Pulmonary artery (tissue), 1 donor: ENCODE measurements around the gene CELA3A.

DNA sequence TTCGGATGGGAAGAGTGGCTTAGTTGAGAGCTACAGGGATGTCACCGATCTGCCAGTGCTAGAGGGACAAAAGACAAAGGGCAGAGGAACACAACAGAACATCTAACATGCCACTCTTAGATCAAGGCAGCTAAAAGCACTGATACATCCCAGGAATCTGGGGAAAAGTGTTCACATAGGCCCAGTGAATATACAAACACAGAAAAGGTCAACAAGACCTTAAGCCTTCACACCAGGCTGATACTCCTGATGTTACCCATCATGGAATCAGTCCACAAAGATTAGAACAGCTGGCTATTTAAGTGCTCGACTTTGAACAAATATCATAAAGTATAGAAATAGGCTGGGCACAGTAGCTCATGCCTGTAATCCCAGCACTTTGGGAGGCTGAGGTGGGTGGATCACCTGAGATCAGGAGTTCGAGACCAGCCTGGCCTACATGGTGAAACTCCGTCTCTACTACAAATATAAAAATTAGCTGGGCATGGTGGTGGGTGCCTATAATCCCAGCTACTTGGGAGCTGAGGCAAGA, 163.1 kb downstream of the EIF4G3 start:
- PRO-cap, result no peak

DNA sequence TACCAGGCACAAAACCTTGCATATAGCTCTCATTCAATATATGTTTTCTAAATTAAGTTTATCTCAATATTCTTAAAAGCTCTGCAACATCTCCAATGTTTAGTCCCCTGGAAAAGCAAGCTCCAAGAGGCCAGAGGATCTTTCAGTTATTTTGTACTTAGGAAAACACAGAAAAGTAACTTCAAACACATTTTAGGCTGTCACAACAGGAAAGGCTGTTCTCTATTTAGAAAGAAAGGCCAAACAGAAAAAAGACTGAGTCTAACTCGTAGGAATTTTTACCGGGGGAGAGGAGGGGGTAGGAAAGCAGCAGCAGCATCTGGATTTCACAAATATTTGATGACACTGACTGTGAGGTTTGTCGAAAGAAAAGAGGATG, 107.2 kb downstream of the EIF4G3 start:
- PRO-cap, result no peak

- PRO-cap, result no peak
These were observed 39.5 kb downstream of the EIF4G3 start for GRCh38 chr1:21137204-21137690.

DNA sequence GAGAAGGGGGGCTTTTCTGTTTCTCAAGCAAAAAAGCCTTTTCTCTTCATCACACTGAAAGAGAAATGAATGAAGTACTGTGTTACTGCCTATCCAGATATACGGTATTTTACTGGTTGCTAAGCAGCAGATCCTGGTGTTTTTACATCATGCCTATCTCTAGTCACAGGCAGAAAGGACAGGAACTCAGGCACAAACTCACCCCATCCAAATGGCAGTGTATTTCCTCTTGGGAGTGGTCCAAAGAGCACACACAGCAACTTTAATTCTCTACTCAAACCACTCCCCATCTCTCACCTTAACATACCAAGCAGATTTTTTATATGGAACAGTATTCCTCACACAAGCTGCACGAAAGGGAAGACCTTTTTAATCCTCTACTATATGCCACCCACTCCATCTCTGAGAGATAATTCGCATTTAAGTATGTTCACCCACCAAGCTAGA, 27.3 kb downstream of the EIF4G3 start:
- PRO-cap, result no peak

GRCh38 chr1:21220636-21221188, 44.0 kb upstream of the EIF4G3 start:
- PRO-cap, result unidirectional peak, plus-strand start at chr1:21220854

DNA sequence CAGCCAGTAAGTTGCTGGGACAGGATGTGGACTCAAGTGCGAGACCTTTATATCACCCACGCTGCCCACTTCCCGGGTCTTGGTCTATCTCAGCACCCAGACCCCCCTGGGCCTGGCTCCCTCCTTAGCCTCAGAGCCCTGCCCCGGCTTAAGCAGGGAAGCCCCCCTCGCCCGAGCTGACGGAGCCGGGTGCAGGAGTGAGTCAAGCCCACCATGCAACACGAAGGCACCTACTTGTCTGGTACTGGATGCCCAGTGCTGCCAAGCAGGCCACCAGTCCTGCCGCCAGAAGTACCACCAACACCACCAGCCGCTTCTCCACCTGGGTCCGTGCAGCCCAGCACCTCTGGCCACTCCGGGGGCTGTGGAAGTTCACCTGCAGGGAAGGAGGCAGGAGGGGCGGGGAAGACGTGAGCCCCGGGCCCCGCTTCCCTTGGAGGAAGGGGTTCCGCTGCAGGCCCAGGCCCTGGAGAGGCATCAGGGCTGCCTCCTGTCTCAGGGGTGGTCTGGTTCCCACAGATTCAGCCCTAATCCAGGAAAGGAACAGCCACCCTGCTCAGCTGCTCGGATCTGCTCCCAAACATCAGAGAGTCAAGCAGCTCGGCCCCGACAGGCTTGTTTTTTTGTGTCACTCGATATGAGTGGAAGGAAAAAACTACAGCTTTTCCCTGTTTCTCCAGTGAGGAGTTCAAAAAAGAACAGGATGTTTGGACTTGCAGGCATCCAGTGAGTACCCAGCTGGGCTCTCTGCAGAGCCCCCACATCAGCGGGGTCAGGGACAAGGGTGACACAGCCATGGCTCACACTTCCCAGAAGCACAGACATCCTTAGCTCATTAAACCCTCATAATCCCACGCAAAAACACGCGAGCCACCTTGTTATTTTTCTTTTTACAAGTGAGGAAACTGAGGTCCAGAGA, 11.0 kb downstream of the ECE1 start:
- PRO-cap, result no peak

DNA sequence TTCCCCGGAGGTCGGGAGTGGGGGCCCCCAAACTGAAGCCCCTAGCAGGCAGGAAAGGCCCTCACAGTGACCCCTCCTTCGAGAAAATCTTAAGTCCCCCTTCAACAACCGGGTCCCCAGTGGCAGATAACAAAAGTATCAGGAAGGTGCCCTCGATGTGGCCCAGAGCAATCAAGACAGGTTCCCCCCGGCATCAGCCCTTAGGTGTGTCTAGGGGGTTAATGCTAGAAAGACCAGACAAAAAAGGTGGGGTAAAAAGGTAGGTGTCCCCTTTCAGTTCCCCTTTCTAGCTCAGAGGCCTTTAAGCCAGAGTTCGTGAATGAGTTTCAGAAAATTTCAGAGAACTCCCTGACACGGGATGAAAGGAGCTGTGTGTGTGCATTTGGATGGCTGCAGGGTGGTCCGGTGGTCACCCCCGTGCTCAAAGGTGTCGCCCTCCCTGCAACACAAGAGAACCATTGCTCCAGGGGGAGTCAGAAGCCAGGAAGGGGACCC, 379 bp upstream of the ECE1 start:
- PRO-cap, result no peak

GRCh38 chr1:21292657-21292983, 2.4 kb upstream of the ECE1 start:
- PRO-cap, result no peak

GRCh38 chr1:21322675-21323026, 32.4 kb upstream of the ECE1 start:
- PRO-cap, result no peak

DNA sequence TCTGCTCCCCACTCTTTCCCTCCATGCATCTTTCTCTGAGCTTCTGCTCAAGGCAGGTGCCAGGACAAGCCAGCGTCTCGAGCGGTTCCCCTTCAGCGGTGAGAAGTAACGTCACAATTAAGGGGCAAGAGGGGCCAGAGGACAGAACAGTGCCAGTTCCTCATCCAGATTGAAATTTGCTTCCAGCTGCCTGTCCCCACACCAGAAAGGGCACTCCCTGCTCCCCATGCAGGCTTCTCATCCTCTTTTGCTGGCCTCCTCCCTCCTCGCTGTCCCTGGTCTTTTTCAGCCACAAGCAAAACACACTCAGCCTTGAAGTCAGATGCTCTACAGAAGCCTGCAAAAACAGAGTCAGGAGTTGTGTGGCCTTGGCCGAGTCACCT, 35.0 kb upstream of the ECE1 start:
- PRO-cap, result no peak

DNA sequence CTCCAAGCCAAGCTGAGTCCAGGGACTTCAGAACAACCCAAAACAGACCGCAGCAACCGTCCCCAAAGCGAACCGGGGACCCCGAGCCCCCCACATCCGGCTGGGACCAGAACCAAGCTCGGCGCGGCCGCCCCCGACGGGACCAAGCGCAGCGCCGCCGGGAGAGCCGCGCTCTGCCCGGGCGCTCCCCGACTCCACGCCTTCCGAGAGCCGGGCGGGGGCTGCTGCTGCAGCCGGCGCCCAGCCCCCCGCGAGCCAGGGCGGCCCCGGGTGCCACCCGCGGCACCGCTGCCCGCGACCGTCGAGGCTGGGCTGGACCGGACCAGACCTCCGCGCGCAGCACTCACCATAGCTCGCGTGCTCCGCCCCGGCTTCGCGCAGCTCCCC, 54.8 kb upstream of the ECE1 start:
- PRO-cap, result unidirectional peak, minus-strand start at position 195 of the sequence

GRCh38 chr1:21676229-21676714, 7.1 kb upstream of the RAP1GAP start:
- PRO-cap, result no peak

DNA sequence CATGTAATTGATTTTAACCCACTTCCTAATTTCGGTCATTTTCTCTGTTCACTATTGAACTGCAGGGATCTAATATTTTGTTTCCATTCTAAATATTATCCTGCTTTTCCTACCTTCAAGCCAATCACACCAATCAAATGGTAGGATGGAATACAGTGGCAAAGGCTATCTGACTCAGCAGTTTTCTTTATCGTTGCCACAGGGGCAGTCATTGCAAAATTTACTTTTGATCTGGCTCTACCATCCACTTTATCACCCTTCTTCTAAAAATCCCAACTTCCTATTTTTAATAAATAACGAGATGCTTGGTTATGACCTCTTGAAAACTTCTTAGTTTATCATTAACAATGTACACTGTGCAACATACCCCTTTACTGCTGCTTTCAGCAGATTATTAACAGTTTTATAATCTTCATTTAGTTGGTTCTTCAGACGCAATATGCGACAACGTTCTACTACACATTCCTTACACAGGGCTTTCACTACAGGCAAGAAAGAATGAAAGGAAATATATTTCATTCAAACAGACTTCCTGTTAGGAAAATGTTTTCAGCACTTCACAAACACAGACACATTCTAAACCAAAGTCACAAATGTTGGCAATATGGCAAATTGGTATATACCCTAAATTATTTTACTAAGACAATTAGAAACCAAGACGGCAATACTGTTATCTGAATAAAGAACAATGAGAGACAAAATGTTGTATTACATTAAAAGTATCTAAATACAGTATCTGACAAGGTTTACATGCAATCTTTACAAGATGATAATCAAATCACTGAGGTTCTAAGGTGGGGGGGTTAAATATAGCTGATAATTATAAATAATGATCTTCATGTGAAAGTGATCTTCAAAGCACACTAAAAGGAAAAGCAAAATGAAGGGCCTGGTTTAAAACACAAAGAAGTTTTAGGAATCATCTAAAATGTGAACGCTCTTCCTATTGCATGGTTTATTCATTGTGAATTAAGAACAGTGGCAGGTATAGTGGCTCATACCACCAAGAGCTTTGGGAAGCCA, 52.4 kb upstream of the RAP1GAP start:
- PRO-cap, result no peak

- PRO-cap, result no peak
These were observed 46.7 kb downstream of the USP48 start for GRCh38 chr1:21736265-21736637.

DNA sequence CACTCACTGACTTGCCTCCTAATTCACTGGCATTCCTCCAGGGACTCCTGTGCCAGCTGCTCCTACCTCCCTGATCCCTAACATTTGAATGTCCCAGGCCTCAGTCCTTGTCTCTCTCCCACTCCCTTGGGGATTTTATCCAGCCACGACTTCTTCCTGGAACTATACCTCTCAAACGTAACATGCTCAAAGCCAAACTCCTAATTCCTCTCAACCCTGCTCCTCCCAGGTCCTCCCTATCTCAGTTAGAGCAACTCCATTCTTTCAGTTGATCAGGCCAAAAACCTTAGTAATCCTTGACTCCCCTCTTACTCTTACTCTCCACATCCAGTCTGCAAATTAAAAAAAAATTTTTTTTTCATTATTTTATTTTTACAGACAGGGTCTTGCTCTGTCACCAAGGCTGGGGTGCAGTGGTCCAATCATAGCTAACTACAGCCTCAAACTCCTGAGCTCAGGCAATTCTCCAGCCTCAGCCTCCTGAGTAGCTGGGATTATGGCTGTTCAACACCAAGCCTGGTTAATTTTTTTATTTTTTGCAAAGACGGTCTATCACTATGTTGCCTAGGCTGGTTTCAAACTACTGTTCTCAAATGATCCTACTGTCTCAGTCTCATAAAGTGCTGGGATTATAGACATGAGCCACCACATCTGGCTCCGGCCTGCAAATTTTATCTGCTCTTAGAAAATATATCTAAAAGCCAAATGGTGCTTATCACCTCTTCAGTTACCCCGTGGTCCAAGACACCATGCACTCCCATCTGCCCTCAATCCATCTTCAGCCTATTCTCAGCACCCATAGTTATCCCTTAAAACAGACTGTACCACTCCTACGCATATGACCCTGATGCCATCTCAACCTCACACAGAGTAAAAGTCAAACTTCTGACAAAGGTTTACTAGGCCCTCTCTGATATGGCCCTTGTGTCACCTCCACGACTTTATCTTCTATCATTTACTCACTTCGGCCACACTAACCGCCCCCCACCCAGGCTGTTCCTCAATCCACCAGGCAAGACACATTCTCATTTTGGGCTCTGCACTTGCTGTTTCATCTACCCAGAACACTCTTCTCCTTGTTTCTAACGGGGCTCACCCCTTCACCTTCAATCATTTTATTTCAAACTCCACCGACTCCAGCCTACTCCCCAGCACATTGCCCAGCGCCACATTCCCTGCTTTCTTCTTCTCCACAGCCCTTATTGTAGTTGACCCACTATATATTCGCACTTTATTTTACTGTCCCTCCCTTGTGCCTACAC, 33.3 kb downstream of the USP48 start:
- PRO-cap, result no peak

DNA sequence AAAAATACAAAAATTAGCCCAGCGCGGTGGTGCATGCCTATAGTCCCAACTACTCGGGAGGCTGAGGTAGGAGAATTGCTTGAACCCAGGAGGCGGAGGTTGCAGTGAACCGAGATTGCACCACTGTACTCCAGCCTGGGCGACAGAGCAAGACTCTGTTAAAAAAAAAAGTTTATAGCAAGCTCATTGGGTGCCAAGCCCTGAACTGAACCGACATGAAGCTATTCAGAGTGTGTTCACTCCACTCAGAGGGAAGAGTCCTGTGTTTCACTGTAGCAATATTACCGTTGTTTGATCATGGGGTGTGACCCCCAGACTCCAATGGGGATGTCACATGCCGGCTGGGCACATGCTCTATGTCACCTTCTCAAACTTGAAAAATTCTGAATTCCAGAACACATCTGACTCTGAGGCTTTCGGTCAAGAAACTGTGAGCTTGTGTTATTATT, 36.4 kb downstream of the HSPG2 start:
- PRO-cap, result no peak

DNA sequence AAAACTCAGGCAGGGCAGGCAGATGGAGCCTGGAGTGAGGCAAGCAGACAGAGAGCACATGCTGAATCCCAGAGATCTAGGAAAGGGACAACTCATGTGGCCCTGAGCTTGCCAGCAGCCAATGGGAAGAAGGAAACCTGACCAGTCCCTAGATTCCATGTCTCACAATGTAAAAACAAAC, 27.9 kb downstream of the HSPG2 start:
- PRO-cap, result no peak

DNA sequence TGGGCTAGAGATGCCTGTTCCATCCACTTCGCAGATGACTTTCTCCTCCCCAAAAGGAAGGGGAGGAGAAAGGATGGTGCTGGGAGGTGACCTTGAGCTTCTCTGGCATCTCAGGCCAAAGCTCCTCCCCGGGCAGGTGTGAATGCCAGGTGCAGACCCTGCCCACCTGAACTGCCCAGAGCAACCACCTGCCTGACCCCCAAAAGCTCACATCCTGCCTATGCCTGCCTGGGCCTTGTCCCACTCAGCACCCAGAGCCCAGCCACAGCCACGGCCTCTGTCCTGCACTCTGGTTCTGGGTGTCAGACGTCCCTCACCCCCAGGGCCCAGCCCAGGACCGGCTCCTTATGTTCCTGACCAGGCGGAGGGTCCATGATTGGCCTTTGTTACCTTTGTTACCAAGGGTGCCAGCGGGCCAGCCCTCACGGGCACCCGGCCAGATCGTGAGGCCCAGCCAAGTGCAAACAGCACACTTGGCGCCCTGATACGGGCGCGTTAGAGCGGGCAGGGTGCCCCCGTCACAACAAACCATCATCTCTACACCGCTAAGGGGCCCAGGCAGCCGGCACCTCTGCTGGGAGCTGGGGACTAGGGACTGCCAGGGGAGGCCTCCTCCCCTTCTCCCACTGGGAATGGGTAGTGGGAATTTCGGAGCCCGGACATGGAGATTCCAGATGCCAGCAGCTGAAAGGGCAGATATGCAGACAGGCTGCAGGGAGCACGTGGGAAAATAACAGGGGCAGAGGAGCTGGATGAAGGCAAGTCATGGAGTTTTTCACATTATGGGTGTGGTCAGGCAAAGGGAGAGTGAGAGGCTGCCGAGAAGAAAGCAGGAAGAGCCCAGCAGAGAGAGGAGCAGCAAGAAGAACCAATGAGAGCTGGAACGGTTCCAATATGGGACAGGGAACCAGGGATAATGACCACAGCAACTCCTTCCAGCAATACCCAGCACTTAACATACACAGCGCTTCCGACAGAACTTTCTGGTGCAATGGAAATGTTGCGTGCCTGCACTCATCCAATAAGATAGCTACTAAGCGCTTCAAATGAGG, 22.1 kb downstream of the HSPG2 start:
- PRO-cap, result no peak

DNA sequence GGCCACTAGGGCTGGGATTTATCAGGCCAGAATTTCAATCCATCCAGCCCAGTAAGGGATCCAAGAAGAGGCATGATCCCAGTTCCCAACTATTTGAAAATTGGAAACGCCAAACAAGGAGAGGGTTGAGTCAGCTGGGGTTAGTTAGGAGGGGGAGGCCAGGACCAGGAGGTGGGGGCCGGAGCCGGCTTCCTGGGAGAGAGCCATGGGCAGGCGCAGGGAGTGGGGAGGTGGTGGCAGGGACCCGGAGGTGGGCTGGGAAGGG, 10.4 kb downstream of the HSPG2 start:
- PRO-cap, result no peak

DNA sequence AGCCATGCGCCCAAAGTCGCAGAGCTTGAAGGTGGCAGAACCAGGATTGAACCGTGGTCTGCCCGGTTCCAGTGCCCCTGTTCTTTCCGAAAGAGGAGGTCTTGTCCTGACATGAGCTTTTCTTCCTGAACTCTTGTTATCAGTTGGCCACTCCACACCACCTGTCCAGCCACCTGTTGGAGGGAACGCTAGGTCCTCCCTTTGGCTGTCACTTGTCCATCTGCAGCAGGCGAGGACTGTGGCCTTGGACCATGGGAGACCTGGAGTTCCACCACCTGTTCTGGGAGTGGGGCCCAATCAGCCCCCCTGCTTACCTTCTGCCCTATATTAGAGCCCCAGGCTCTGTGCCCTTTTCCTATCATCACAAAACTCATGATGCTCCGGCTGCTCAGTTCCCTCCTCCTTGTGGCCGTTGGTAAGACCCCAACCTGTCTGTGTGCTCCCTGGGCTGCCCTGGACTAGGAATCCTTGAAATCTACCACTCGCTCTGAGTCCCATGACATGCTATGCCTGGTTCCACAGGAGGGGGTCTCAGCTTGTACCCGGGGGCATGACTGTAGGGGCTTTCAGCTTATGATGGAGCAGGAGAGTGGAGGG, at the start of gene CELA3A:
TSS of gene CELA3A (plus strand) at position 355 of the 597 bp plus-strand sequence.
- PRO-cap, result no peak